Measurements from ENCODE around the genes KCNS1, PIGT and WFDC2.

DNA sequence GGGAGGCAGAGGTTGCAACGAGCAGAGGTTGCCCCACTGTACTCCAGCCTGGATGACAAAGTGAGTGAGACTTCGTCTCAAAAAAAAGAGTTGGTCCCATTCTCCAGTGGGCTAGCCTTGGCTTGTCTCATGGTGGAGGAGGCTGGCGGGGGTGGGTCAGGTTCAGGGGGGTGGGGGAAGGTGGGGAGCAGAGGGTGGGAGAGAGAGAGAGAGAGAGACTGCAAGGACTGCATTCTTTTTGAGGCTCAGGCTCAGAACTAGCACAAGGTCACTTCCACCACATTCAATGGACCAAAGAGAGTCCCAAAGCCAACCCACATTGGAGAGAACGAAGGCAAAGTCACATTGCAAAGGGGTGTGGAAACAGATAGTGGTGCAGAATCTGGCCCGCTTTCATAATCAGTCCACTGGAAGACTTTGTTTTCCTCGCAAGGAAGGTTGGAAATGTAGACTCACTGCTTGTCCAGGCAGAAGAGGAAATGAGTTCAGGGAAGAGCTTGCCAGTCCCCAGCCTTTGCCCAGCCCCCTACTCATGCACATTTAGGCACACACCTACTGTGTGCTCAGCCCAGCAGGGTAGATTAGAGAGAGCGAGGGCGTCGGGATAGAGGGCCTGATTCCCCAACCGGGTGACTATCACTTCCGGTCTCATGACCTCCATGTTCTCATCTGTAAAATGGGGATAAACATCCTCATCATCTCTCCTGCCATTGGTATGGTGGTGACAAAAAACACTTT lies 24.4 kb upstream of the CCN5 start:
- PRO-cap, result no peak

DNA sequence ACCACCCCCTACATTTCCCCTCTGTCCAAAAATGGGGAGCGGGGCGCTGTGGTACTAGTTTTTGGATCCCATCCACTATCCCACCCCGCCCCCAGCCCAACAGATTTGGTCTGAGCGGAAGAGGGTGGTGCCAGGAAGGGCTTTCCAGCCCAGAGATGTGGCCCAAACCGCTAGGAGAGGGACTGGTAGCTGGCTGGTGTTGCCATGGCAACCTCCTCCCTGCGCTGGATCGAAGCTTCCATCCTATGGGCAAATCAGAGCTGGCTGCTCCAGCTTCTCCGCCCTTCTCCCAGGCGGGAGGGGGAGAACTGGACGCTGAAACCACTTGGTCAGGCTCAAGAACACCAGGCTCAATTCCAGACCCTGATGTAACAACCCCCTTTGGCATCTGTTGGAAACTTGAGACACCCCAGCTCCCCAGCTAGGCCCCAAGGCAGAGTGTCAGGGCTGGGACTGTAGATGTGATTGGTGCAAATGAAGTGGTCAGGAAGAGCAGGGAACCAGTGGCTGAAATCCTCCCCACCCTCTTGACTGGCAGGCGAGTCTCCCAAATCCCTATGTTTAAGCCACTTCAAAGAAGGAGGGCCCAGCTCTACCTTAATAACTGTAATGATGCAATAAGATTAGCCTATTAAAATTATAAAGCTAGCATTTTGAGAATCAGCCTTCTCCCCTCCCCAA lies 4.3 kb downstream of the RIMS4 start:
- PRO-cap, result no peak

GRCh38 chr20:44809871-44810333 lies 444 bp downstream of the RIMS4 start:
- PRO-cap, result no peak

- PRO-cap, result no peak
Observed at GRCh38 chr20:44886870-44887281, 1.4 kb downstream of the YWHAB start.

DNA sequence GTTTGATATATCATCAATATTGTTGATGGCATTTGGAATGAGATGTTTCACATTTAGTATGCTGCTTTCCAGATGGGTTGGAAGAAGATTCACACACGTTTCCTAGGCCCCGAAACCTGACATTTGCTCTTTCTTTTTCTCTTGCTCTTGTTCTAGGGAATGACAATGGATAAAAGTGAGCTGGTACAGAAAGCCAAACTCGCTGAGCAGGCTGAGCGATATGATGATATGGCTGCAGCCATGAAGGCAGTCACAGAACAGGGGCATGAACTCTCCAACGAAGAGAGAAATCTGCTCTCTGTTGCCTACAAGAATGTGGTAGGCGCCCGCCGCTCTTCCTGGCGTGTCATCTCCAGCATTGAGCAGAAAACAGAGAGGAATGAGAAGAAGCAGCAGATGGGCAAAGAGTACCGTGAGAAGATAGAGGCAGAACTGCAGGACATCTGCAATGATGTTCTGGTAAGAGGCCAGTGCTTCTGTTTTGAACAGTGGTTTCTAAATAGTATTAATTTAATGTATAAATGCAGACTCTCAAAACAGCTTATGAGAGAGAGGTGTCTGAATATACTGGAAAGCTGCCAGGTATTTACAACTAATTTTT lies 8.4 kb upstream of the PABPC1L start:
- PRO-cap, result no peak

DNA sequence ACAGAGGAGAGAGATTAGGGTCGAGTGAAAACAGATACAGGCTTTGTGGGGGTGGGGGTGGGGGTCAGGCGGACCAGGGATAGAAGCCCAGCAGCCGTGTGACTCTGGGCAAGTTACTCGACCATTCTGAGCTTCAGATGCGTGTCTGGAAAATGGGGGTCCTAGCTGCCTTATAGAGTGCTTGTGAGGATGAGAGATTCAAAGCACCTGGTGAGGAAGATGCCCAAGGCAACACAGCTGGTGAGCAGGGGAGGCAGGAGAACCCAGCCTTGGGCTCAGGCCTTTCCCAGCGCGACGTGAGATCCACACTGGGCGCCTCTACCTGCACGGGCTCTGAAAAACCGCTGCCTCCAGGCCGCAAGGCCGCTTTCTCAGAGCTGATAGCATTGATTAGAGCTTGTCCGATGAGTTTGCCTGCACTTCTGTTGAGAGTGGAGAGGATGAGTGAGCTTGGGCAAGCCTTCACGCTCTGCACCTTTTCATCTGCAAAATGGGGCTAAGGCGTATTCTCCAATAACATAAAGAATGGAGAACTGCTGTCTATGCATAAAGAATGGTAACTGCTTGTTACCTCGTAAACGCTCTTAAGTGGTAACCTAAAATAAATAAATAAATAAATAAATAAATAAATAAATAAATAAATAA lies 799 bp downstream of the PABPC1L start:
- PRO-cap, result no peak

- PRO-cap, result no peak
Observed at GRCh38 chr20:45098081-45098975, 2.6 kb downstream of the KCNS1 start.

- PRO-cap, result no peak
Observed at GRCh38 chr20:45100924-45101272, at the start of gene KCNS1. Gene KCNS1 (minus strand): TSS chr20:45101127.

GRCh38 chr20:45326783-45327685 lies 18.9 kb upstream of the MATN4 start:
- PRO-cap, result no peak

- PRO-cap, result bidirectional peak, plus-strand start at chr20:45344511, minus-strand start at chr20:45344396
Observed at GRCh38 chr20:45344127-45344614, 4.1 kb downstream of the SDC4 start.

DNA sequence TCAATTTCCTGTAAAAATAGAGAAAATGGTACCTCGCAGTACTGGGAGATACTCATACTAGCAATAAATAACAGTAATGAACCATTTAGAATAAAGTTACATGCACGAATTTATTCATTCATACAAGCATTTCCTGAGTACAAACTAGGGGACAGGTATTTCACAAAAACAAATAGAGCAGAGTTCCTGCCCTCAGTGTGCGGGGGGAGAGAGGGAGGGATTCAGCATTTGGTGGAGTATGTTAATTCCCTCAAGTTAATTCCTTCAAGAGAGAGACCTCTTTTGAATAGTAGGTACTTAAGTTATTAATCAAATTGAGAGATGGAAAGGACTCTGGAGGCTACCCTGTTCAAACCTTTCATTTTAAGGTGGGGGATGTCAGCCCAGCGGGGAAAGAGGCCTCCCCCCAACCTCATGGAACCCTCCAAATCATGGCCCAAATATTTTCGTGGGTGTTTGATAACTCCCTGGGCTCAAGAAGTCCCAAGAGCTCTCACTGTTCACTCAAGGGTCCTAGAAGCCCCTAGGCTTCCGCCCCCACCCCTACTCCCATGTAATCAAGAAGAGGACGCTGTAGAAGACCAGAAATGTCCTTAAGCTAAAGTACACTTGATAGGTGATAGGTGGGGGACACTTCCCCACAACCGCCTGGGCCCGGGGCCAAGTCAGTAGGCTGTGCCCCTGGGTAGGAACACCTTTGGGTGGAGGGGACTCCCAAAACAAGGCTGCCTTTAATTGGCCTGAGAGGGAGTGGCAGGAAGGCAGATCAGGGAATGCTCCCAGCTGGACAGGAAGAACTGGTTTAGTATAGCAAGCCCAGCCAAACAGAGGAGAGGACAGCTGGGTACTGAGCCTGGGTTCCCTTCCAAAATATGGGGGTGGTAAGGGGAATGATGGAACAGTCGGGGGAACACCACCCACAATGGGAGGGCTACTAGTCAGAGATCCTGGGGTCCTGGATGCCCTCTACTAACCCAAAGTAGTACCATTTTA lies 2.9 kb downstream of the SDC4 start:
- PRO-cap, result unidirectional peak, plus-strand start at position 813 of the sequence

- PRO-cap, result no peak
Observed at GRCh38 chr20:45377159-45377805, 843 bp downstream of the TP53TG5 start.

GRCh38 chr20:45410614-45411534 lies 2.8 kb downstream of the DBNDD2 start:
- PRO-cap, result no peak

GRCh38 chr20:45415820-45416753 lies at the start of gene PIGT:
Gene PIGT (plus strand): TSS chr20:45416141.
- PRO-cap, result bidirectional peak, plus-strand start at chr20:45416144, minus-strand start at chr20:45416049

DNA sequence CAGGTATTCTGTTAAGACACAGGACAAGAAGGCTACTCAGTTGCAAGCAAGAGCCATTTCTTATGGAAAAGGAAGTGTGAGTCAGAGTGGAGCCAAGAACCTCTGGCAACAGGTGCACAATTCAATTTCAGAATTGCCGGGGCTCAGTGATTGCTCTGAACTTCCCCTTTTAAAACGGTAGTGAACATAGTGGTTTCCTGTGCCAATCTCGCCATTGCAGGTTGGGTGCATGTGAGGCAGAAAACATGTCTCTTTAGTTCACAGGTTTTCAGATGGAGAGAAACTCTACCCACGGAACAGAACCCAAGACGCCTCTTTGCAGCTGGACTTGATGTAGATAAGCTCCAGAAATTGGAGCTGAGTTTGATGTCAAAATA lies 16.4 kb downstream of the PIGT start:
- PRO-cap, result no peak

DNA sequence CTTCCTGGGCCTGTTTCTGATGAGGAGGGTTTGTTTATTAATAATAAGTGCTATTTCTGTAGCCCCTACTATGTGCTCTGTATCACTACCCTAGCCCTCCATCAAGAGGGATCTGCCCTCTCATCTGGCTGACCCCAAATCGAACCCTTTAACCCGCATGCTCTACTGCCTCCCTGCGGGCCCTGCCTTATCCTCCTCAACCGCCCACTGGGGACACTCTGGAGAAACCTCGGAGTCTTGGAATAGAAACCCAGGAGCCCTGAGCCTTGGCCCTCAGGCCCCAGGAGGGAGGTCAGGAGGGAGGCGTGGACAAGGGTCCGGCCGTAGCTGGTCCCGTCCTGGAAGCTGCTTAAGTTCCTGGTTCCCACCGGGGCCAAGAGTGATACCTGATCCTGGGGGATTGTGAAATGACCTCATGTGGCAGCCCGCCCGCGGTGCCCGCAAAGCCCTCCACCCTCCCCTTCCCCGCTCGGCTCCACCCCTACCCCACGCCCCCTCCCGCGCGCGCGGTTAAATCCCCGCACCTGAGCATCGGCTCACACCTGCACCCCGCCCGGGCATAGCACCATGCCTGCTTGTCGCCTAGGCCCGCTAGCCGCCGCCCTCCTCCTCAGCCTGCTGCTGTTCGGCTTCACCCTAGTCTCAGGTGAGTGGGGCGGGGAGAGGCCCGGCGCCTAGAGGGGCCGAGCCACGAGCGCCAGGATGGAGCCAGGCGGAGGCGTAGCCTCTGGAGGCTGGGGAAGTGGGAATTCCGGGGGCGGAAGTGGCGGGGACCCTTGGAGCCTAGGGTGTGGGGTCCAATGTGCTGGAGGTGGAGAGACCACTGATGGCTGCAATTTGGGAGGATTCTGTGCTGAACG lies at the start of gene WFDC2:
Gene WFDC2 (plus strand): TSS at position 539 of the 860 bp plus-strand sequence.
- PRO-cap, result no peak

DNA sequence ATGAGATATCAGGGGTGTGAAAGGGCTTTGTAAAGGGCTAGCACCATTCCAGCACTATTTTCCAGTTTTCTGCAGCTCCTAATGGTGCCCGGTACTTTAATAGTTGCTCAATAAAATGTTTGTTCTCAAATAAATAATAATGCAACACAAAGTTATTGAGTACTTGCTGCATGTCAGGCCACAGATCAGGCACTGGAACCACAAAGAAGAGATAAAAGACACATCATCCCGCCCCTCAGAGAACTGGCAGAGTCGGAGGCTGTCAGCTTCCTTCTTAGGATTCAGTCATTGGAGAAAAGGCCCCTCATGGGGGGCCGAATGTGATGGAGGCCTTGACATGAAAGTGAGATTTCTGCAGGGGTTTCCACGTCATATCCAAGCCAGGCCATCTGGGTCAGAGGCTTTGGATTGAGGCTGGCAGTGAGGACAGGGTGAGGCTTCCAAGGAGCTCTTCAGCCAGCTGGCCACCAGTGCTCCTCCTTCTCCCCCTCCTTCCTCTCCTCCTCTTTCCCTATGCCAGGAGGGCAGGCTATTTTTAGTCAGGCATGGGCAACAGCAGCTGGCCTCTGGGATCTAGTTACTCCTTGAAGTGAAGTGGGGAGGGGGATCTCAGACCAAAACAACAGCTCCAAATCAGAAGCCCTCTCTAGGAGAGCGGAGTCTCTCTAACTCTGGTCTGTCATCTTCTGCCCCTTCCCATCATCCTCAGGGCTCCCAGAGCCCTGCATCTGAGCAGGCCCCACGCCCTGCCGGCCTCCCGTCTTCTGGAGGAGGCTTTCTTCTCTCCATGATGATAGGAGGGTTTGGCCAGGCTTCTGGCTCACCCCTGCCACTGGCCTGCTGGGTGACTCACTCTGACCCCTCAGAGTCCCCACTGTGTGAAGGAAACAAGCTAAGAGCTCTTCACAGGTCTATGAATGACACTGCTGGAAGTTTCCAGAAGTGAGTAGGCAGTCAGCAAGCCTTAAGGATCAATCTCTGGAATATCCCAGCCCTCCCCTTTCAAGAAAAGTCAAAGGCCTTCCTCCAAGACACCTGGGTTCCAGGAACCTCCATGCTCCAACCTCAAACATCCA lies 695 bp downstream of the TNNC2 start:
- PRO-cap, result unidirectional peak, plus-strand start at position 538 of the sequence

GRCh38 chr20:45828551-45828937 lies 1.4 kb upstream of the TNNC2 start:
- PRO-cap, result no peak

- PRO-cap, result no peak
Observed at GRCh38 chr20:45834729-45835453, 1.3 kb downstream of the SNX21 start.

- PRO-cap, result no peak
Observed at GRCh38 chr20:45946056-45946908, 11.8 kb downstream of the PCIF1 start.